ReNcell CX (cell line): ENCODE data around the gene TBPL1.

GRCh38 chr6:132735381-132735583, 21.4 kb upstream of the VNN1 start:
- PRO-cap: no peak

GRCh38 chr6:132818618-132819286, 4.4 kb downstream of the RPS12 start:
- PRO-cap: no peak

GRCh38 chr6:133130655-133131470, 110.3 kb upstream of the EYA4 start:
- PRO-cap: no peak

- PRO-cap: bidirectional peak, plus-strand start at chr6:133241591, minus-strand start at chr6:133241300
These were observed 303 bp downstream of the EYA4 start for GRCh38 chr6:133241534-133241785.

GRCh38 chr6:133952799-133953539, at the start of gene TBPL1:
TBPL1 (plus strand) TSS chr6:133953224.
- PRO-cap: bidirectional peak, plus-strand start at chr6:133953230, minus-strand start at chr6:133953166; bidirectional peak, plus-strand start at chr6:133953456, minus-strand start at chr6:133953421

DNA sequence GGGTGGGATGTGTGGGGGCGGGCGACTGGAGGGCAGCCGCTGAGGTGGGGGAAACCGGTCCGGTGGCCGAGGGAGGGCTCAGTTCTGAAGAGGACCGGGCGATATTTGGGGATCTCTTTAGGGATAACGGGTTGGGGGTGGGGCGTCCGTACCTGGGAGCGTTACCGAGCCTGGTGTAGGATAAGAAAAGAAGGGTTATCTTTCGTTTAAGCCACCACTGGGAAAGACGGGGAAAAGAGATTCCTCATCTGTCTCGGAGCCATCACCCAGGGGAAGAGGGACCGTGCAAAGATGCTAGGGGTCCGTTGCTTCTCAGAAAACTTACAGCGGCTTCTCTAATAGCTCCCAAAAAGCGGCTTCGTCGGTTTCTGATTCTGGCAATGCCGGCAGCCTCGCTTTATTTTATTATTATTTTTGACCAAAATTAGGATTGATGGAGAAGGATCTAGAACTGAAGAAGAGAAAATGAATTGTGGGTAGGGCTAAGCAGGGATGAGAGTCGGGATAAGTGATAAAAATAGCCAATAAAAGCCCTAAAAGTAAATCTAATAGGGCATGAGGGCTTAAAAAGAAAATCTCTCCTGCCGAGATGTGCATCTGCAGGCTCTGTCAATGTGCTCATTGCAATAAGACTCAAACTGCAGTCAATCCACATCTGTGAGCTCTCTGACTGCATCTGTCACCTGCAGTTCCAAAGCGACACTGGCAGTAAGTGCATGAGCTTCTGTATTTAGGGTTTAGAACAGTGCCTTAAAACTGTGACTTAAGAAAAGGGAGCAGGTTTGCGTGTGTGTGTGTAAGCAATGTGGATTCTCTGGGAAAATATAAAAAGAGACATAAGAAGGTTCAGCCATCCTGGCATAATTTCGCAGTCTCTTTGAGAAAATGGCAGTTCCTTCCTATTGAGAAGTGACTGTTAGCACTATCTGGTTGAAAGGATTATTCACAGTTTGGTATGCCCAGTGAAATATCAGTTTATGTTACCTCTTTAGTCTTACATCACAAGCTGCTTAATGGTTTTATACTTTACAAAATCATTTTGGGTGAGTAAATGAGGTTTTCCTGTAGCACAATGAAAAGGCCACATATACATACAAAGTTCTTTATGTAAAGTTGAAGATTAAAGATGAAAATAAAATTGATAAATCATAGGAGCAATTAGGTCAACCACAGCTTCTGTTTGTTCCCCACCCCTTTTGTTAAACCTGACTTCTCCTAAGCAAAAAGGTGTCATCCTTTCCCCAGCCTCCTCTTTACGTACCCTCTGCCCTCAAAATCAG, 956 bp downstream of the TBPL1 start:
- PRO-cap: no peak

DNA sequence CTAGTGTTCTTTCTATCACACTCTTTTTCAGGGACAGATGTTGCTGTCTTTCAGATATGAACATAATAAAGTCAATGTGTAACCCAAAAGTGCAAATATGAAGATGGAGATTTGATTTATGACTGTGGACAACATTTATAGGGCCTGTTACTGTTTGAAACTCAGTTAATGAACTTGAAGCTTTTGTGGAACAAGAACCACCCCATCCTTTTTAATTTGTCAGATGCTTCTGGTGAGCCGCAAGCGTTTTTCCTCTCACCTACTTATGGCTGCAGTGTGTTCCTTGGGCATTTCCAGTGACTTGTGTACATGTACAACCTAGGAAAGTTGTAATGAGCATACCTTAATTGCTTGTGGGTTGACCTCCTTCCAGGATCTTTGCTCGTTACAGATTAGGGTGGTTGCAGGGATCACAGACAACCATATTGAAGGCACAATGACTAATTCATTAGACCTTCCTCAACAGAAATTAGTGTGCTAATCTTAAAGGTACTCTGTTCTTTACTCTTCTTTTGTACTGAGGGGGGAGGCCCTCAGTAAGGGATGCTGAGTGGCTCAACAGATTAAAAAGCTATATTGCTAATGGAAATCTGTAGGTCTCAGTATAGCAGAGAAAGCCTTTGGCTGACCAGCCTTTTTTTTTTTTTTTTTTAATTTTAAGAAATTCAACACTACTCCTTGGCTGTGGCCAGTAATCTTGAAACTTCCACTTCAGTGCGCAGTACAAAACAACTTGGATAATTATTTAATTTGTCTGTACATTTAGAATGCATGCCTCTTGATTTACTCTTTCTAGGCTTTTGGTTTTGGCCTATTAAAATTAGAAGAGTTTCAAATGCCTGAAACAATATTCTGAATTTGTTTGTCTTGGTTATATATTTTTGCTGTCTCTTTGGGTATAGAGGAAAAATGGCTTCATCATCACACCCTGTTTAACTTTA, 7.0 kb downstream of the TBPL1 start:
- PRO-cap: no peak

GRCh38 chr6:134170770-134171411, 118.5 kb upstream of the SLC2A12 start:
- PRO-cap: no peak

GRCh38 chr6:134177998-134179133, 125.9 kb upstream of the SLC2A12 start:
- PRO-cap: unidirectional peak, minus-strand start at chr6:134178604

GRCh38 chr6:134240719-134241156, 77.2 kb downstream of the SGK1 start:
- PRO-cap: no peak

- PRO-cap: no peak
These were observed 1.1 kb downstream of the SGK1 start for GRCh38 chr6:134316669-134317344.

- PRO-cap: unidirectional peak, minus-strand start at chr6:134348001; unidirectional peak, minus-strand start at chr6:134348619
These were observed 30.3 kb upstream of the SGK1 start for GRCh38 chr6:134347749-134349030.

- PRO-cap: no peak
These were observed 54.9 kb upstream of the SGK1 start for GRCh38 chr6:134372778-134373166.

DNA sequence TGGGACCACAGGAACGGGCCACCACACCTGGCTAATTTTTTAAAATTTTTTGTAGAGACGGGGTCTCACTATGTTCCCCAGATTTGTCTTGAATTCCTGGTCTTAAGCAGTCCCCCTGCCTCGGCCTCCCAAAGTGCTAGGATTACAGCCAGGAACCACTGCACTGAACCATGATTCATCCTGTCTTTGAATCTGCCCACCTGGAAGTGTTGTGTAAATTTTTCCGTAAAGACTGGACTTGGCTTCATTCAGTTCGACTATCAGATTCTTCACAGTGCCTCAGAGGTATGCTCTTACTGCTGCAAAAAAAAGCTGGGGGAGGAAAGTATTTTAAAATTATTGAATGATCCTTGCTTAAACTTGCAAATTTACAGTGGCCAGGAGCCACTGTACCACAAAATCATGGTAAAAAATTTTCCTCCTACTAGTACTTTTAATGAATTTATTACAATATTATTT, 202.4 kb upstream of the SGK1 start:
- PRO-cap: no peak

DNA sequence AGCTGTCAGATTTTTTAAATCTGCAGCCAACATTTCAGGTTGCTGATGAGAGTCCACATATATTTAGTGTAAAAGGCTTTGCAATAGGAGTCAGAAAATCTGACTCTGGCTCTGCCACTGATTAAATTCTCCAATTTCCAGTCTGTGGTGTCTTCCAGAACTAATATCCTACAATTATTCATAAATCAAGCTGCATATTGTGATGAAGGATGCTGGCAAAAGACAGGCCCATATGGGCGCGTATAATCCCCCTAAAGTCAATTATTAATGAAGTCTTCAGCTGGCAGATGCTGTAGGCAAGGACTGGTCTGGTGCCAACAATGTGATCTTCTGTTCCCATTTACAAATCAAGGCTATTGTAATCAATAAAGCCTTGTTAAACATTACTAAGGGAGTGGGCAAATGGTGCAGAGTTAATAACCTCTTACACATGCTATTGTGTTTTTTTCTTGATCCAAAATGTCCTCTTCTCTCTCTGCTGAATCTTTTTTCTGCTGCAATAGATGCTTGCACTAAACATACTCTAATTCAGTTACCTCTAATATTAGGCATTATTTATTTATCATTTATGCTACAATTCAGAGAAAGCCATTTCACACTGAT, 119.0 kb downstream of the ALDH8A1 start:
- PRO-cap: no peak

DNA sequence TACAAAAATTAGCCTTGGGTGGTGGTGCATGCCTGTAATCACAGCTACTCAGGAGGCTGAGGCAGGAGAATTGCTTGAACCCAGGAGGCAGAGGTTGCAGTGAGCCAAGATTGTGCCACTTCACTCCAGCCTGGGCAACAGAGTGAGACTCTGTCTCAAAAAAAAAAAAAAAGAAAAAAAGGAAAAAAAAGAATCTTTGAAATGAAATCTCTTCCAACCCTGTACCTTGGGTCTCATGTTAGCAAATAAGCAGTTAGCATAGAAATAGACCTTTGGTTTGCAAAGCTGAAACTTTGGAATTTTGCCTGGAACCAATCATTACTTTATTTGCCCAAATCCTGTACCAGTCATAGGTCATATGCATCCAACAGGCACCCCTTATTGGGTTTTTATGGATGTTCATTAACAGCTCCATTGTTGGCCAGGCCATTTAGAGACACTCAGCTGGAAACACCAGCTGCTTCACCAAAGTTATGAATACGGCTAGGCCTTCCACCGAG, 53.1 kb downstream of the ALDH8A1 start:
- PRO-cap: no peak

DNA sequence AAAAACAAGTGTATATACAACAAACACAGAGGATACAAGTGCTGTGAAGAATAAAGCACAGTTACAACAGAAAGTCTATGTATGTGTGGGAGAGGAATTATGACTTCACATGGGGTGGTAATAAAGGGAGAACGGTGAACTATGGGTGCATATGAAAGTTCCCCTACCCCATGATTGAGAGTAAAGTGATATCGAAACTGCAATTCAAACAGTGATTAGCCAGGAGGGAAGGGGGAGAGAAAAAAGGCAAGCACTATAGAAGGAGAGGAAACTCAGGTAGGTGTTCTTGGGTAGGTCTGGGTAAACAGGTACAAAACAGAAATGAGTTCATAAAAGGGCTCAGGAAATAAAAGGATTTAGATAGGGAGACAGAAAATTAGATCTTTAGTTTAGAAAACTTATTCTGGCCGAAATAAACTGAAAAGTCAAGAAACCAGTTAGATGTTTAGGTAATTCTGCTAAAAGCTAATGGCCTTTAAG, 24.4 kb downstream of the HBS1L start:
- PRO-cap: no peak

DNA sequence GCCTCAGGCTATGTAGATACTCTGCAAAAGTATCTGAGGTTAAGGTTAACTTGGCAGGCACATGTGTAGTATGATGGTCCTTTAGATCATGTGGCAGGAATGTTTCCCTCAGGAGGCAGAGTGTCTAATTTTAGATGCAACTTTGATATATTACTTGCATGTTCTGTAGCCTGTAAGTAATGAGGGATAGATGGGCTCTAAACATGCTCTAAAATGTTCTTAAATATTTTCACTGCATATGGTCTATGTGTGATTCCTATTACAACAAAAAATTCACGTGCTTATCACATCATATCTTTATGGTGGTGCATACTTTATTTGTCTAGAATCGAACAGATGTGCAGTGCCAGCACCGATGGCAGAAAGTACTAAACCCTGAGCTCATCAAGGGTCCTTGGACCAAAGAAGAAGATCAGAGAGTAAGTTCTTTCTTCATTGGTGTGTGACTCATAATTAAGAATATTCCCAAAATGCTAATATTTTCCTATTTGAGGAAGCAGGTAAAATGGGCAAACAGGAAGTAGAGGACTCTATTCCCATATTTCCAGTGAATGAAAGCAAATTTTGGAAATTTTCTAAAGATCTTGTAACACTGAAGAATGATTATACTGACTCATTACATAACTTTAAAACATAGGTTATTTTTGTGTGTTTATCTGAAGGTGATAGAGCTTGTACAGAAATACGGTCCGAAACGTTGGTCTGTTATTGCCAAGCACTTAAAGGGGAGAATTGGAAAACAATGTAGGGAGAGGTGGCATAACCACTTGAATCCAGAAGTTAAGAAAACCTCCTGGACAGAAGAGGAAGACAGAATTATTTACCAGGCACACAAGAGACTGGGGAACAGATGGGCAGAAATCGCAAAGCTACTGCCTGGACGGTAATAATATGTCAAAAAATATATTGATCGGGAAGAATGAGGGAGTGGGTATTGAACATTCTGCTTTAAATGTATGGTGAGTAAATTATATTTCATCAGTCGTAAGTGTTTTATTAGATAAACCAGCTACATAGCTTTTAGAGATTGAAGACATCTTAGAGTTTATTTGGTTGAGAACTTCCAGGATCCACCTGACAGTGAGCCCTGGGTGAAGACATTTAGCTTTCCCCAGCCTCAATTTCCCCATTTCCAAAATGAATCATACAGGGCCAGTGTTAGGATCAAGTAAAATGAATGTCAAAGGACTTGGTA, 8.8 kb downstream of the MYB start:
- PRO-cap: no peak

DNA sequence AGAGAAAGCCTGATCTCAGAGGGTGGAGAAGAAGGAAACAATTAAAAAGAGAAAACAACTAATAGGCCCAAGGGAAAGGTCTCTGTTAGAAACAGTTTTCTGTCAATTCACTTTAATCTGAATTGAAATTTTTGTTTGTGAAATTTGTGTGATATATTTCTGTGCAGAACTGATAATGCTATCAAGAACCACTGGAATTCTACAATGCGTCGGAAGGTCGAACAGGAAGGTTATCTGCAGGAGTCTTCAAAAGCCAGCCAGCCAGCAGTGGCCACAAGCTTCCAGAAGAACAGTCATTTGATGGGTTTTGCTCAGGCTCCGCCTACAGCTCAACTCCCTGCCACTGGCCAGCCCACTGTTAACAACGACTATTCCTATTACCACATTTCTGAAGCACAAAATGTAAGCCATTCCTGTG, 11.1 kb downstream of the MYB start:
- PRO-cap: no peak

DNA sequence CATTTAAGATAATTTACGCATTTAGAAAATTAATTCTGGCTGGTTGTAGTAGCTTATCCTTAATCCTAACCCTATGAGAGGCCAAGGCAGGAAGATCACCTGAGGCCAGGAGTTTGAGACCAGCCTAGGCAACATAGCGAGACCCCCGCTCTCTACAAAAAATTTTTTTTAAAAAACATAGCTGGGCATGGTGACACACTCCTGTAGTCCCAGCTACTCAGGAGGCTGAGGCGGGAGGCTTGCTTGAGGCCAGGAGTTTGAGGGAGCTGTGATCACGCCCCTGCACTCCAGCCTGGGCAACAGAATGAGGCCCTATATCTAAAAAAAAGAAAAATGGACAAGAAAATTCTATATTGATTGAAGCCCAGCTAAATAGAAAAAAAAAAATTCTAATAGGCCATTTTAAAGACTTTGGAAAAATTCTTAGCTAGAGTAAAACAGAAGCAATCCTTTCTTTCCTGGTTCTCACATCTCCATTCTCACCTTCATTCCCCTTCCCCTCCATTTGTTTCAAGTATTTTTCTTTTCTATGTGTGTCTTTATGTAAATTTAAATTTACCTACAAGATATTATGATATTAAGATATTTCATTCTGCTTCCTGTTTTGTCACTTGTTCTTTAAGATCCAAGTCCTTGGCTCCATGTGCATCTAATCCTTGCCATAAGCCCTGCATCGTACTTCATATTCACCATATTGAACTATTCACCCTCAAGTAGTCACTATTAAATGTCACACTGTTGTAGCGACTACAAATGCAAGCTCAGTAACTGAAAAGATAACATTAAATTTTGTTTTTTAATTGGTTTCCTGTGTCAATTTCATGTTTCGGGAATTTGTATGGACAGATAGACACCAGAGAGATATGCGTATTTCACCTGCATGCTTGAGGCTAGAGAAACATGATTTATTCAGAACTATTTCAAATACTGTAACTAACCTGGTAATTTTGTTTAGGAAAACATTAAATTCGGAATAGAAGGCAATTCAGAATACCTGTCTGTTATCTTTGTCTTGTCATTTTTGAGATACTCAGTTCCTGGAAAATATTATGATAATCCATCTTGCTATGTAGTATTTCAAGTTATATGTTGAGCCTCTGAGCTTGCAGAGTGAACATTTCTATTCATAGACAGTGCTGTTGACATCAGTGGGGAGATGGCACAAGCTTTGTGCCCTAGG, 33.2 kb downstream of the MYB start:
- PRO-cap: no peak